Skeletal muscle satellite cell (primary cell): ENCODE measurements around the genes HSPG2, C1QC, LACTBL1 and ZNF436.

DNA sequence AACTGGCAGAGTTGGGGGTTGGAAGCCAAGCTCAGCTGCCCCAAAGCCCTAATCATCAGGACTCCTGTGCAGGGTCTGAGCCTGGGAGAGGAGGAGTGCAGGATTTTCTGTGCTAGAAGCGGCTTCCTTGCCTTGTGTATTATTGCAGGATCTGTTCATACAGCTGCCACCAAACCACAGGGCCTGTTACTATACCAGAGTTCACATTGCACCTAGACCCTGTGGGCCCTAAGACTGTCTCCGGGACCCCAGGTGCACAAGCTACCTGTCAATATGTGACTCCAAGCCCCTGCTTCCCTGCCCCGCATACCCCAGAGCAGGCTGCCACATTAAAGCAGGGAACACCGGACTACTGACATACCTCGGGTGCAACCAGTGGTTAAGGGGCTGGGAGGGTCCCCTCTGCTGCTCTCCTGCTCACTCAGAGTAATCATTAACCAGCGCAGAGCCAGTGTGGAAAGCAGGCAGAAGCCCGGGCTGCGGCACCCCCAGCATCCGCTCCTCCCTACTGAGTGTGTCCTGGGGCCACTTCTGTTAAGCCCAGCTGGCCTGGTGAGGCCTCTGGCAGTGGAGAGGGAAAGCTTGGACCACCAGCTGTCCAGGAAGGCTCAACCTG is 15.8 kb downstream of the HSPG2 start:
- CAGE, long polyA plus RNA, result no peak

GRCh38 chr1:21936771-21937002 is 423 bp downstream of the HSPG2 start:
- CAGE, long polyA plus RNA, result no peak

- CAGE, long polyA plus RNA, result no peak
Measured at GRCh38 chr1:21937003-21938054, at the start of gene HSPG2. Gene HSPG2 (minus strand): TSS chr1:21937310.

DNA sequence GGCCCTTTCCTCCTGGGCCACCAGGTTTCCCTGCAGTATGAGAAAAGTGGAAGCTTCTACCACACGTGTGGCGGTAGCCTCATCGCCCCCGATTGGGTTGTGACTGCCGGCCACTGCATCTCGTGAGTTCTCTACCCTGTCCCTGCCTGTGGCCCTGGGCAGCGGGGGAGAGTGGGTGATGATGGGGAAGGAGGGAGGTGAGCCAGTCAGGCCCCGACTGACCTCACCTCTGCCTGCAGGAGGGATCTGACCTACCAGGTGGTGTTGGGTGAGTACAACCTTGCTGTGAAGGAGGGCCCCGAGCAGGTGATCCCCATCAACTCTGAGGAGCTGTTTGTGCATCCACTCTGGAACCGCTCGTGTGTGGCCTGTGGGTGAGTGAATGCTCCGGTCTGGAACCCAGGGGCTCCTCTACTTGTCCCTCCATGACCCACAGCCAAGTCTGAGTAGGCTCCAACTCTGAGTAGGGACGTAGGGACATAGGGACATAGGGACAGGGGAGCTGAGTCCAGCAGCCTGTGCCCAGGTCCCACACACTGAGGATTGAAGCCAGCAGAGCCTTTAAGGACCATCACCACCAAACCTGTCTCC is 4.1 kb downstream of the CELA3A start:
- CAGE, long polyA plus RNA, result no peak

DNA sequence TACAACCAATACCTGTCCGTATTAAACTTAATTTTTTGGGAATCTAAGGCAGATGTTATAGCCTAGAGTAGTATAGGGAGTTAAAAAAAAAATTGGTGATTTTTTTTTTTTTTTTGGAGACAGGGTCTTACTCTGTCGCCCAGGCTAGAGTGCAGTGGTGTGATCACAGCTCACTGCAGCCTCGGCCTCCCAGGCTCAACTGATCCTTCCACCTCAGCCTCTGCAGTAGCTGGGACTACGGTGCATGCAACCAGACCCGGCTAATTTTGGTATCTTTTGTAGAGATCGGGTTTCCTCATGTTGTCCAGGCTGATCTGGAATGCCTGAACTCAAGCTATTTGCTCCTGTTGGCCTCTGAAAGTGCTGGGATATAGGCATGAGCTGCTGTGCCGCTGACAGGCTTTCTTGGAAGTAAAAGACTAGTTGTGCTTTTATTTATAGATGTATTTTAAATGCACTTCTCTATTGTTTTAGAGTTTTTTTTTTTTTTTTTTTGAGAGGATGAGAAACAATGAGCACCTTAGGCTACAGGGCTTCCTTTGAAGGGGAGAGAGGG is 3.0 kb downstream of the CDC42 start:
- CAGE, long polyA plus RNA, result no peak

GRCh38 chr1:22119840-22120509 is 22.9 kb downstream of the WNT4 start:
- CAGE, long polyA plus RNA, result no peak

- CAGE, long polyA plus RNA, result no peak
Measured at GRCh38 chr1:22257946-22258203, 115.0 kb upstream of the WNT4 start.

DNA sequence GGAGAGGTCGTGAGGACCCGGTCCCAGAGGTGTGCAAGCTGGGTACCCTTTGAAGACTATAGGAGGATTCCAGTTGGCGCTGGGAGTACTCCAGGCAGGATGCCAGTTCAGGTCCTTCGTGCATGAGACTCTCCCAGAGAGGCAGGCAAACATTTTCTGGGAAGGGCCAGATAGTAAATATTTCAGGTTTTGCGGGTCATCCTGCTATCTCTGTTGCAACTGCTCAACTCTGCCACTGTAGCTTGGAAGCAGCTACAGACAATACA is 116.9 kb upstream of the WNT4 start:
- CAGE, long polyA plus RNA, result no peak

GRCh38 chr1:22348278-22348939 is 103.2 kb upstream of the ZBTB40 start:
- CAGE, long polyA plus RNA, result no peak

DNA sequence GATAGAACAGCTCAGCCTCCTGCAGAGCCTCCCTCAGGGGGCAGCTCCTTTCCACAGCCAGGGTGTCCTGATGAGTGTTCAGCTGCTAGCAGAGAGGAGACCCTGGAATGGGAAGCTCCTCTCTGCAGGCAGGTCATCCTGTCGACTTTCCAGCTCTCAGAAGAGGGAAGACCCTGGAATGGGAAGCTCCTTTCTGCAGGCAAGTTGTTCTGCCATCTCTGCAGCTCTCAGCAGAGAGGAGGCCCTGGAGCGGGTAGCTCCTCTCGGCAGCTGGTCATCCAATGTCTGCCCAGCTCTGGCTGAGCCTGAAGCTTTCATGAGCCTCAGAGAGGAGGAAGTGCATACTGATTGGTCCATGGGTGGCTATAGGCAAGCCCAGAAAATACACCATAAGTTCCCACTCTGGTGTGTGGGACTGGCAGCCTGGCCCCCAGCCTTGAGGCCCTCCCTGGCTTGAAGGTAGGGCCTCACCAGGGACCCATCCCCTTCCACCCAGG is 1.7 kb upstream of the C1QA start:
- CAGE, long polyA plus RNA, result no peak

DNA sequence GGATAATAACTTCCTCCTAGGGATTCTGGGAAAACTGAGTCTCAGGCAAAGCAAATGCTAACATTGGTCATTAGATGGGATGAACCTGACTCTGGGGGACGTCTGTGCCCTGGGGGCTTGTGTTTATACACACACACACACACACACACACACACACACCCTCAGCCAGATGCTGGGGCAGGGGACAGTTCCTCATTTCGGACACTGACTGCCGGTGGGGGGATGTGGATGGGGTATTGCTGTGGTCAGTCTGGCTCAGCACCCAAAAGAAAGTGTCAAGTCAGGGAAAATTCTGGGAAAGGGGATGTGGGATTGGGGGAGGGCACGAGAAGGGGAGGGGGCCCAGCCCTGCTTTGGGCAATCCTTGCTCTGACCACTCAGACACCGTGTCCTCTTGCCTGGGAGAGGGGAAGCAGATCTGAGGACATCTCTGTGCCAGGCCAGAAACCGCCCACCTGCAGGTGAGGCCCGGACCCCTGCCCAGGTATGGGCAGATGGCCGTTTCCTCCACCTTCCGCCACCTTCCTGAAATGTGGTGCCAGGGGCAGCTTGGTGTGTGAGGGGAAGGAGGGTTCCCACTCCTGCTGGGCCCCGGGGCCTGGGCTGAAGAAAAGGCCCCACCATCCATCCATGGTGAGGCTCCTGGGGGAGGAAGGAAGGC is at the start of gene C1QC:
Gene C1QC (plus strand): TSS at position 380 of the 661 bp plus-strand sequence.
- CAGE, long polyA plus RNA, result no peak

DNA sequence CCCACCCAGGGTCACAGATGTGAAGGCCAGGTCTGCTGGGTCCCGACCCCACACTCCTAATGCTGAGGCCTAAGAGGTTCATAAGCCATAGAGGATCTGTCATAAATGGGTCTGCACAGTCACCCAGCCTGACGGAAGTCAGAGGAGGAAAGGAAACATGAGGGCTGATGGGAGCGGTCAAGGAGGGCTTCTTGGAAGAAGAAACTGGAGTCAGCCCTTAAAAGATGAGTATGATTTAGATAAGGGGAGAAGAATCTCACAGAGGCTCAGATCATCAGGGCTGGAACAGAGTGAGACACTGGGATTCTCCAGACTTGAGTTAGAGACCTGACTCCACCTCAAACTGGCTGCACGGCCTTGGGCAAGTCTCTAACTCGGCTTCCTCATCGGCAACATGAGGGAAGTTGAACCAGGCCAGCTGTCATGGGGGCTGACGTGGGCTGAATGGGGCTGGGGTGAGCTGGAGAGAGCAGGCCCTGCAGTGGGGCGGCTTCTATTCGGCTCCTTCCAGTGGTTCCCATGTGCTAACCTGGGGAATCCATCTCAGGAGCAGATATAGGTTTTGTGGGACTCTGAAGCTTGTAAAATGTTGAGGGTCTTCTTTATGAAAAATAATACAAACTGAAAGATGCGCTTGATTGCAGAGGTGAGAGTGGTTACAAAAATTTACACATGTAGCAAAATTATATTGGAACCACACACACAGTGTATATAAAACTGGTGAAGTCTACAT is 2.5 kb downstream of the C1QC start:
- CAGE, long polyA plus RNA, result no peak

DNA sequence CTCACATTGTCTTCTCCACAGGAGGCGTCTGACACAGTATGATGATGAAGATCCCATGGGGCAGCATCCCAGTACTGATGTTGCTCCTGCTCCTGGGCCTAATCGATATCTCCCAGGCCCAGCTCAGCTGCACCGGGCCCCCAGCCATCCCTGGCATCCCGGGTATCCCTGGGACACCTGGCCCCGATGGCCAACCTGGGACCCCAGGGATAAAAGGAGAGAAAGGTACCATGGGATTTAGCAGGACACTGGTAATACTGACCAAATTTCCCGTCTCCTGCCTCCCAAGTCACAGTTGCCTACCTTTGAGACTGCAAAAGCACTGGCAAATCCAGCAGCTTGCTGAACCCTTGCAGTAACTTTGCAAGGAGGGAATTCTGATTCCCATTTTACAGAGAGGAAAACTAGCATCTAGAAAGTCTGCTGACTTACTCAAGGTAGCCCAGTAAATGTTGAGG is 6.4 kb downstream of the C1QB start:
- CAGE, long polyA plus RNA, result no peak

DNA sequence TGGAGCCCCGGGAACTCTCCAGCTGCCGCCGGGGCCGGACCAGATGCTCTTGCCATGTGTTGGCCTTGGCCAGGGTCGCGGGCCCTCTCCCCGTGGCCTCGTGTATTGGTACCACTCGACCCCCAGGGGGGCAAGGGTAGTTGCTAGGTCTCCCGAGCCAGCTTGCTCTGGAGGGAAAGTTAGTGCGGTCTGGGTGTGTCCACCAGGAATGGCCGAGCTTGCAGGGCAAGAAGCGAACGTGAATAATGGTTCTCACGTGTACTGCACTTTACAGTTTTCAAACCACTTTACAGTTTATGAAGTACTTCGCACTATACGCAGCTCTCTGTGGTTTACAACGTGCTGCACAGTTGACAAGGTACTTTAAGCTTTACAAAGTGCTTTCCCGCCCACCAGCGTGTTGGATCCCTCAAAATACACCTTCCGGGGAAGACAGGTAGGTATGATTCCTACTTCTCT is 1.1 kb downstream of the EPHB2 start:
- CAGE, long polyA plus RNA, result no peak

DNA sequence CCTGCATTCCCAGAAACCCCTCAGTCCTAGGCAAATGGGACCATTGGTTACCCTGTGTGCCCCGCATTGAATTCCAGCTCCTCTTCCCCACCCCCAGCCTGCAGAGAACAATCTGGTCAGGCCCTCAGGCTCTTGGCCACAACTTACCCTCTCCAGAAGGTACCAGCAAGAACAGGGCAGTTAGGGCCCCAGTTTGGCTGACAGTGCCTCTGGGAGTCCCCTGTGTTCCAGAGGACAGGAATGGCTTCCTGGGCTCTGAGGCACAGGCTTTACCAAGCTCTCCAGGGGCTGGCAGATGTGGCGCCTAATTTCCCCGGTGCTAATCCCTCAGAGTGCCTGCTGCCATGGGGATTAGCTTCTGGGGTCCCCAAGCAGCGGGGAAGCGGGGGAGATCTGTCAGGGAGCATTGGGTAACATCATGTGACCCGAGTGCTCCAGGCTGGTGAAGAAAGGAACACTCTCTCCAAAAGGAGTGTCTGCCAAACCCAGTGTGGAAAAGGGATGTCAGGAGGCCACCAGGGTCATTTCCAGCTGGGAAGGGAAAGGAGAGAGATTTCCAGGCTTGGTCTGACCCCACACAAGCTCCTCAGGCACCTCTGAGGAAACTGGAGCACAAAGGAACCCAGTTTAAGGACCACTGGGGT is at the start of gene LACTBL1:
Gene LACTBL1 (minus strand): TSS at position 242 of the 644 bp plus-strand sequence.
- CAGE, long polyA plus RNA, result no peak

GRCh38 chr1:23055710-23056562 is 36.7 kb downstream of the KDM1A start:
- CAGE, long polyA plus RNA, result no peak

DNA sequence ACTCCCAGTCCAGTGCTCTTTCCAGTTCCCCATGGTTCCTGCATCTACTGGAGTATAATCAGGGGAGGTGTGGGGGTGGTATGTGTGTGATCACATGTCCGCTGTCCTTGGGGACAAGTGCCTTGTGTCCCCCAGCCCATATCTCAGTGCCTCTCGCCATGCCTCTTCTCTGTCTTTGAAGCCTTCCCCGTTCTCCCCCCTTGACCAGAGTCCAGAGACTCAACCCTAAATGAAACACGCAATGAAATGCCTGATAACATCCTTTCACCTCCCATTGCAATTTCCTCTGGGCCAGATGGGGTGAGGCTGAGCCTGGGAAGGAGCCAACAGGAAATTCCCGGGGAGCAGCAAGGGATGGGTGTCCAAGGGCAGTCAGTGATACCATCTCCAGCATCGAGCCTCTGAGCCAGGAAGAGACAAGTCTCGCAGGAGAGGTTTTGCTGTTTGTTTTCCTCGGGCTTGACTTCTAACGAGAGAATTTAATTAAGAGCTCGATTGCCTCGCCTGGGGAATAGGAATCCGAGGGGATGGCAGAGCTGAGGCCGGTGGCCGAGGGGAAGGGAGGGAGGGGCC is 7.7 kb upstream of the HTR1D start:
- CAGE, long polyA plus RNA, result no peak

DNA sequence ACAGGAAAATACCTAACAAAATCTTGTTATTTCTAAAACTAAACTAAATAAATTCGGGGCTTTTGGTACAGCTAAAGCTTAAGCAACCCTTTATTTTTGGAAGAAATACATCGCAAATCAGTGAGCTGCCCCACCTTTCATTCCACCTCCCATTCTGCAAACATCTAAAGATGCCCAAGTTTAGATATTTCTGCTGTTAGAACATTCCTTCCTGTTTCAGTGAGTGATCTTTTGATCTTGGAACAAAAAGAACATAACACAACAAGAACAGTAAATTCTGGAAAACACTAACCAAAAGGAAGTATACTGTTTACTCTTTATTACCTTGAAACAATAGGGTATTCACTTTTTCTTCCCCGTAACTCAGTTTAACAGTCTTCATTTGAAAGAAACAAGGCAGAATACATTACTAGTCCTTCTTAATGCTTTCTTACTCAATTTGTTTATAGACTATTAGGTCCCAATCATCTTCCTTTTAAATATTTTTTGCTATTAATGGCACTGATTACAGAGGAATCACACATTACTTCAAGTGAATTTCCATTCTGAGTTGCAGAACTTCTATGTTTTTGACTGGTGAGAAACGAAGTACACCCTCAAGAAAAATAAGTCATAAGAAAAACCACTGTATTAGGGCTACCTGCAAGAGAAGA is 40.5 kb downstream of the HNRNPR start:
- CAGE, long polyA plus RNA, result no peak

GRCh38 chr1:23369317-23370288 is at the start of gene ZNF436:
Gene ZNF436 (minus strand): TSS chr1:23369836.
- CAGE, long polyA plus RNA, result no peak

DNA sequence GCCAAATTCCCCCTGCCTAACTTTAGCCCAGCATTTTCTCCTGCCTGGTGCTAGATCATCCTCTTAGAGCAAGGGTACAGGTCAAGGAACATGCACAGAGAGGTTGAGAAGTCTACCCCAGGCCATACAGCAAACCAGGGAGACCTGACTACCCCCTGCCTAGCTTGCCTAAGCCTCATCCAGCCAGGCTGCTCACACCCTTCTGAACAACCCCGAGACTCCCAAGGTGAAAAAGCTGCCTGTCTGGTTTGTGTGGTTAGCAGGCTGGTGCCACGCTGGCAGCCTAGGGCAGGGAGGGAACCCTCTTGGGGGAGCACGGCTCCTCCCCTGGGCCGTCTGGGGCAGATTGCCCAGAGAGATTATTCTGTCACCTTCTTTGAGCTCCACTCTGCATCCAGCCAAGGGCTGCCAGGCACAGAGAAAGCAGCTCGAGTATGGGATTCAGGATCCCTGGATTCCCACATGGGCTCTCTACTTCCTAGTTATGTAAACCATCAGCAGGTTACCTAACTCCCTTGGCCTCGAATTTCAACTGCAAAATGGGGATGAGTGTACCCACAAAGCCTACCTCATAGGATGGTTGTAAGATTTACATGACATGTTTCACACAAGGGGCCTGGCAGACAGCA is 27.5 kb upstream of the TCEA3 start:
- CAGE, long polyA plus RNA, result no peak